Skeletal muscle cell (primary cell): ENCODE measurements around the genes SMN2, MAP1B and TMEM174.

- RRBS = no CpG with 5 or more reads among the region's 1 CpG
Observed at GRCh38 chr5:67288005-67288214, 91.3 kb upstream of the CD180 start.

DNA sequence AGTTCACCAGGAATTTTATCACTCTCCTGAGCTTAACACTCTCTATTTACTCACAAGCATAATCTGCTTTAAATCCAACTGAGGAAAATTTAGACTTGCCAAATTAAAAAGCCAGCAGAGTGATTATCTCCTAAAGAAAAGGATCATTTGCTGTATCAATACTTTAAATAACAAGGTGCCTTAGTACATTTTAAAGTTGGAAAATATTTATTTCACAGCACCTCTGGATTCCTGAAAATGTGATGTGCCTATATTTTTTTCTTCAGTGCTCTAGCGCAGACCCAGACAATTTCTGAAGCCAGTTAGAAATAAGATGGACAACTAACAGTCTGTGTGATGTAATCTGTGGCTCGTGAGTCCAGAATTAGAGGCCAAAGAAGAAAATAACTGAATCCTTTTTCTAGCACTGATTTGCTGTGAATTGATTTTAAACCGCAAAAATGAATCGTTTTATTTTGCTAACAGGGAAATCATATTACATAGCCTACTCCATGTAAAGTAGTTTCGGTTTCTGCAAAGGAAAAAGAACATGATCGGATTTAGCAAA is 445.8 kb upstream of the CD180 start:
- RRBS = no CpG with 5 or more reads among the region's 6 CpGs

DNA sequence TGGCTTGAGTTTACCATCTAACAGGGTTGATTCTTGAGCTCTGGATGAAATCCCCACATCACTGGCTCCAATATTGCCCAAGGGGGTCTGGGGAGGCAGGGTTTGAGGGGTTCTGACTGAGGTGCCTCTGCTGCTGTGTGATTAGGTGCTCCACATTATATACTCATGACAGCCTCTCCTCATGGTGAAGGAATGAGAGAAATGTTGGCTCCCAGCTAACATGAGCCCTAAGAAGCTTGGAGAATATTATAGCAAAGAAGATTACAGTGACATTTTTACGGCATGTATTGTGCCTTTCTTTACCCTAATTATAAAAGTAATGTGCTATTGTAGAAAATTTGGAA is 229.6 kb upstream of the PIK3R1 start:
- RRBS = no CpG with 5 or more reads among the region's 1 CpG

DNA sequence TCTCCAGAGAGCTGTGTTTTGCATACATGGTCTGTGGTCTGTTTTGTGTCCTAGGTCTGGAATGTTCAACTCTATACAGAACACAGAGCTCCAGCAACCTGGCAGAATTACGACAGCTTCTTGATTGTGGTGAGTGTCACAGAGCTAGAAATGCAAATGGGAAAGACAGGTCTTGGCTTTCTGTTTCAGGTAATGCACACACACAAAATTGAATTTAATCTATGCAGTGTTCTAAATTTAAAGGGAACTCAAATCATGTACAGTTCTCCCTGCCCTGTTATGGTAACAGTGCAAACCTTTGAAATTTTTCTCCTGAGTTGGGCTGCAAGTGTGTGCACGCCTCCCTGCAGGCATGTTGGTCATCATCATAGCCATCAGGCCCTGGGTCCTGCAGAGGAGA is 58.3 kb downstream of the PIK3R1 start:
- RRBS = no CpG with 5 or more reads among the region's 2 CpGs

GRCh38 chr5:68287934-68288913 is 72.7 kb downstream of the PIK3R1 start:
- RRBS = 2% methylated on average over 18 of the region's 52 CpGs

- RRBS = no CpG with 5 or more reads among the region's 9 CpGs
Observed at GRCh38 chr5:69454341-69455270, 38.0 kb upstream of the OCLN start.

GRCh38 chr5:69492927-69493147 is 247 bp downstream of the OCLN start:
- RRBS = no CpG with 5 or more reads among the region's 22 CpGs

DNA sequence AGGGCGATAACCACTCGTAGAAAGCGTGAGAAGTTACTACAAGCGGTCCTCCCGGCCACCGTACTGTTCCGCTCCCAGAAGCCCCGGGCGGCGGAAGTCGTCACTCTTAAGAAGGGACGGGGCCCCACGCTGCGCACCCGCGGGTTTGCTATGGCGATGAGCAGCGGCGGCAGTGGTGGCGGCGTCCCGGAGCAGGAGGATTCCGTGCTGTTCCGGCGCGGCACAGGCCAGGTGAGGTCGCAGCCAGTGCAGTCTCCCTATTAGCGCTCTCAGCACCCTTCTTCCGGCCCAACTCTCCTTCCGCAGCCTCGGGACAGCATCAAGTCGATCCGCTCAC is at the start of gene SMN2:
SMN2 (plus strand) TSS at position 134 of the 337 bp plus-strand sequence.
- RRBS = no CpG with 5 or more reads among the region's 33 CpGs

DNA sequence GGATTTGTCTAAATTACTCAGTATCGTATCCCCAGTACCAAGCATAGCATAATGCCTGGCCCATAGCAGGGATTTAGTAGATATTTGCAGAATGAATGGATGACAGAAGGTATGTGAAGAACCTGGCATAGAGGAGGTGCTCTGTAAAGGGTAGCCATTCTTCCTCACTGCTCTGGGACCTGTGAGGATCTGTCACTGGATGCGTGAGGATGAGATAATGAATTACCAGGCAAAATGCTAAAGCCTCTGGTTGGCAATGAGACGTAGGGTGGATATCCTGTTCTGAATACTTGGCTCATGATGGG is 172.6 kb downstream of the CARTPT start:
- RRBS = no CpG with 5 or more reads among the region's 3 CpGs

DNA sequence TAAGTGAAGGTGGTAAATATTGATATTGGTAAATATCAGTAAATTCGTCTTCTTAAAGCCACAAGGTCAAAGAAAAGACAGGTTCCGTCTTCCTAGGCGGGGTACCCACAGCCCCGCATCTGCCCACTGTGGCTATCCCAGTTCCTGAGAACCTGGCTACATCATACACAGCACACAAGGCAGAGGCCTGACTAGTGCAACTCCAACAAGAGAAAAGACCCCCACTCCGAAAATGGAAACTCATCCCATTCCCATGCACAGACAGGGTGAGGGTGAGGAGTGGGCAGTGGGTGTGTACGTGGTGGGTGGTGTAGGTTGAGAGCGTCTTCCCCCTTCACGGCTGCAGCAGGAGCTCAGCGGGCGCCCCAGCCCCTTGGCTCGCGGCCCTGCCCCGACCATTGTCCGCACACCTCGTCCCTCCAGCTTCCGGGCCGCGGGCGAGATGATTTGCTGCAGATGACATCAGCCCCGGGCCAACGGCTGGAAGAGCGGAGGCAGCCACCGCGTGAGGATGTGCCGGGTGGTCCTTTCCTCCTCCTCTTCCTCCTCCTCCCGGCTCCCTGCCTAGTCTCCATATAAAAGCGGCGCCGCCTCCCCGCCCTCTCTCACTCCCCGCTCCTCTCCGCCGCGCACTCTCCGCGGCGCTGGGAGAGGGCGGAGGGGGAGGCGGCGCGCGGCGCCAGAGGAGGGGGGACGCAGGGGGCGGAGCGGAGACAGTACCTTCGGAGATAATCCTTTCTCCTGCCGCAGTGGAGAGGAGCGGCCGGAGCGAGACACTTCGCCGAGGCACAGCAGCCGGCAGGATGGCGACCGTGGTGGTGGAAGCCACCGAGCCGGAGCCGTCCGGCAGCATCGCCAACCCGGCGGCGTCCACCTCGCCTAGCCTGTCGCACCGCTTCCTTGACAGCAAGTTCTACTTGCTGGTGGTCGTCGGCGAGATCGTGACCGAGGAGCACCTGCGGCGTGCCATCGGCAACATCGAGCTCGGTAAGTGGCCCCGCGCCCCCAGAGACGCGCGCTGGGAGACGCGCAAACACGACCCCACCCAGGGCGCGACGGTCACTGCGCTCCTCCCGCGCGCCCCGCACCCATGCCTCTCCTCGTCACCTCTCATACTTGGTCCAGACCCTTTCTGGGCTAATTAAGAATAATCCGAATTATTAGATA is at the start of gene MAP1B:
MAP1B (plus strand) TSS at position 747 of the 1,167 bp plus-strand sequence.
- RRBS = under 1% methylated on average over 14 of the region's 95 CpGs

DNA sequence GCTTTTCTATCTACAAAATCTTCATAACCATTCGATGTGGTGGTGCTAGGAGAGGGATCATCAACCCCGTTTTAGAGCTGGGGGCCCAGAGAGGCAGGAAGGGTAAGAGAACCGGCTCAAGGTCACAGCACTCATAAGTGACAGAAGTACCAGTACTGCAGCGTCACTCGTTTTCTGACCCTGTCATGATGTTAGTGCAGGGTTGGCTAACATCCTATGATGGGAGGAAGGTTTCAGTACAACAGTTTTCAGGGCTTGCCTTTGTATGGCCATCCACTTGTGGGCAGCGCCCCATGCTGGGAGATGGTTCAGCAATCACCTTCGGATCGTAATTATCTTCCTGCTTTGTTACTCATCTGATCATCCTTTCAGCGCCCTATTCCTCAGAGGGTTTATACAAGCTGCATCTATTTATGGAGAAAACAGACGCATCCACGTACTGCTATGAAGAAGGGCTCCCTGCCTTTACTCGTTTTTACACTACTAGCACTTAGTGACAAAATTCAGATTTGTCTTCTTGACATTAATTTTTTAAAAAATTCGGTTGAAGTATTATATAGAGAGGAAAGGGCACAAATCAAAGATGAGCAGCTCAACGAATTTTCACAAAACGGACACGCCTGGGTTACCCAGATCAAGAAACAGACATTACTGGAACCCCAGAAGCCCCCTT is 2.4 kb downstream of the MAP1B start:
- RRBS = no CpG with 5 or more reads among the region's 16 CpGs

- RRBS = no CpG with 5 or more reads among the region's 4 CpGs
Observed at GRCh38 chr5:72226015-72226467, 94.0 kb downstream of the MRPS27 start.

GRCh38 chr5:72363108-72363725 is 43.0 kb downstream of the PTCD2 start:
- RRBS = no CpG with 5 or more reads among the region's 1 CpG

DNA sequence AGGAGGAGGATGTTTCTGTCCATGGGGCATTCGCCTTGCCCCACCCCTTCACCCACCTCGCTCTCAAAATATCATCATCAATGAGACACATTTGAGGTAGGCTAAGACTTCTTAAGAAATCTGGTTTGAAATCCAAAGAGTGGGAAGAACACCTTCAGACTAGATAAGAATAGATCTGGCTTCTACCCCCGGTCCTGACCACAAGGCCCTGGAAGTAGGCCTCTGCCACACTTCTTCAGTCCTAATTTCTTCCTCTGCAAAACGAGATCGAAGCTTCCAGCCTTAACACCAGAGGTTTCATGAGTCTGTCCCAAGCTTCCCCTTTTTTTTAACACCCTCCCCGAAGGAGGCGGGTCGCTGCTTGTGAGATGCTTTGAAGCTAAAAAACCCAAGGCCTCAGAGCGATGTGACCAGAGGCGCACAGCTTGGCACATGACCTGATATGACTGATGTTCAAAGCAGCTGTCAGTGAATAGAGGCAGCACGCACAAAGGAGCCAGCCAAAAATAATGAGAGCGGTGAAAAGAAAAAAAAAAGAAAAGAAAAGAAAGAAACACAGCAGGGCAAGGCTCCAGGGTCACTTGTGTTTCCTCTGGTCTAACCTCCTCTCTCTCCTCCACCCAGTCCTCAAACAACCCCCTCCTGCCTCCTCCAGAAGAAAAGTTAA is 10.7 kb upstream of the ZNF366 start:
- RRBS = no CpG with 5 or more reads among the region's 12 CpGs

DNA sequence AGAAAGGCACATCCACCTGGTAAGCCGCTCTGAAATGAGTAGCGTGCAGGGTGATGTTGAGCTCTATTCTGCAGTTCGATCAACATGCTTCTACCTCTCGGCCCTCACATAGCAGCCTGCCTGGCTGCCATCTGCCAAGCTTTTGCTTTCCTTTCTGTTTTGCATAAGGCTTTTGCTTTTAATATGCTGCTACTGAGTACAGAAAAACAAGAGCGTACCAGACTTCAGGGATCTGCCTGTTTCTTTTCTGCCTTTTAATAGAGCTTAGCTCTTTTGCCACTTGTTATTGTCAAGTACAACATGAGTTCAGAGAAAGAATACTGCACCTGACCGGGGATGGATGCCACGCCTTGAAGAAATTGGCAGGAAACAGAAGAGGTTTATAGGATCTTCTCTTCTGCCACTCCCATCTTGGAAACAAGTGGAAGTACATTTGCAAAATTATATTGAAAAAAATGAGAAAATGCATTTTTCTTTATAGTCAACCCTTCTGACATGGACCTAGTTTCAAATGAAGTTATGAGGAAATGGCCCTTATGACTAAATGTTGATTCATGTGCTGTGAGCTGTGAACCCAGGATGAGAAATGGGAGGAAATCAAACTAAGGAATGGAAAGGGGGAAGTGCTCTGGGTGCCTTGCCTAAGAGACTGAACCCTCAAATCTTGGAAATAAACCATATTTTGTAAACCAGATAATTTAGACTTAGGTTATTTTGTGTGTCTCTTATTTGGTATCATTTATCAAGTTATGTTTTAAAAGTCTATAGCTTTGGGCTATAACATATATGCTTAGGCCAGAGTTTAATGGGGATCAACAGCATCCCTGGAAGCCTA is 3.9 kb upstream of the FCHO2 start:
- RRBS = no CpG with 5 or more reads among the region's 7 CpGs

DNA sequence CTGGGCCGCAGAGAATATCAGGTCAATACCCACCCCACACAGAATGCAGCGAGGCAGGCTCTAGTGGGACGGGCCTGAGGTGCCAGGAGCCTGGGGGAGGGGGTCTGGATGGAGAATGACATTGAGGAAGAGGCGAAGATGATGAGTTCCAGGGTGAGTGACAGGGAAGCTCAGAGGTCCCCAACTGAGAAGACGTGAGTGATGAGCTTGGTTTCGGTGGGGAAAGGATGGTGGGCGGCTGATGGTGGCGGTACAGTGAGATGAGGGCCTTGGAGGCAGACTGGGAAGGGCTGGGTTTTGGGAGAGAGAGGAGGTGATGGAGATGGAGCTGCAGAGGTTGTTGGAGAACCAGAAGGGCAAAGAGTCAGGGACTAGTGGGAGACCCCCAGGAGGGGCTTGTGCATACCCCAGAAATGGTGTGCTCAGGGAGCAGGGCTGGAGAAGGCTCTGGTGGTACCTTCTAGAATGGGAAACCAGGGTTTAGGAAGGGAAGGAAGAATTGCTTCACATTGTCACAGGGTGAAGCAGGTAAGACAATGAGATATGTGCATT is 9.6 kb downstream of the TMEM171 start:
- RRBS = no CpG with 5 or more reads among the region's 8 CpGs

DNA sequence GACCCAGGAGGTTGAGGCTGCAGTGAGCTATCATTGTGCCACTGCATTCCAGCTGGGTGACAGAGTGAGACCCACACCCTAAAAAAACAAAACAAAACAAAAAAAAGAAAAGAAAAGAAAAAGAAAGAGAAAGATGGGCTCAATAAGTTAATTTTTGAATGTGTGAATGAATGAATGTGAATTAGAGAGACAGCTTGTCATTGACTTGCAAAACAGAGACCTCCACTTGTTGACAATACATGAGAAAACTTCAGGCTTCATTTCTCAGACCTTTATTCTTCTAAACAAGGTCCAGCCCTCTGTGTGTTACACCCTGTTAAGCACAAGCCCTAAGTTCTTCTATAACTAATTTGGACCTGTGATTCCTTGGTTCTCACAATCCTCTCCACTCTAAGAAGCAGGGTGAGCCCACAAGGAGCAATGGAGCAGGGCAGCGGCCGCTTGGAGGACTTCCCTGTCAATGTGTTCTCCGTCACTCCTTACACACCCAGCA is at the start of gene TMEM174:
TMEM174 (plus strand) TSS at position 370 of the 493 bp plus-strand sequence.
- RRBS = no CpG with 5 or more reads among the region's 3 CpGs

GRCh38 chr5:73188933-73189395 is 16.0 kb downstream of the TMEM174 start:
- RRBS = no CpG with 5 or more reads among the region's 2 CpGs

DNA sequence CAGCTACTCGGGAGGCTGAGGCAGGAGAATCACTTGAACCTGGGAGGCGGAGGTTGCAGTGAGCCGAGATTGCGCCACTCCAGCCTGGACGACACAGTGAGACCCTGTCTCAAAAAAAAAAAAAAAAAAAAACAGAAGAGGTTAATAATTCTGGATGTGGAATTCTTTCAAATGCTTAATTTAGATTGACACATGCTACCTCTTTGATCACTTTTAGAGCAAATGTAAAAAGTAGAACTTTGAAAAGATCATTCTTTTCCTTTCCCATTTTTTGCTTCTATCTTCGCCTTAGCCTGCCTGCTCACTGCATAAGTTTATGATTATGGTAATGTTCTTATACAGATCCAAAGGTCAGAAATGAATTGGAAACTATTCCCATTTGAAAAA is 3.8 kb downstream of the BTF3 start:
- RRBS = no CpG with 5 or more reads among the region's 6 CpGs

GRCh38 chr5:73506009-73507091 is 8.1 kb downstream of the BTF3 start:
- RRBS = no CpG with 5 or more reads among the region's 7 CpGs